Aortic smooth muscle cell (primary cell): ENCODE results near the genes PATE2 and ST3GAL4.

DNA sequence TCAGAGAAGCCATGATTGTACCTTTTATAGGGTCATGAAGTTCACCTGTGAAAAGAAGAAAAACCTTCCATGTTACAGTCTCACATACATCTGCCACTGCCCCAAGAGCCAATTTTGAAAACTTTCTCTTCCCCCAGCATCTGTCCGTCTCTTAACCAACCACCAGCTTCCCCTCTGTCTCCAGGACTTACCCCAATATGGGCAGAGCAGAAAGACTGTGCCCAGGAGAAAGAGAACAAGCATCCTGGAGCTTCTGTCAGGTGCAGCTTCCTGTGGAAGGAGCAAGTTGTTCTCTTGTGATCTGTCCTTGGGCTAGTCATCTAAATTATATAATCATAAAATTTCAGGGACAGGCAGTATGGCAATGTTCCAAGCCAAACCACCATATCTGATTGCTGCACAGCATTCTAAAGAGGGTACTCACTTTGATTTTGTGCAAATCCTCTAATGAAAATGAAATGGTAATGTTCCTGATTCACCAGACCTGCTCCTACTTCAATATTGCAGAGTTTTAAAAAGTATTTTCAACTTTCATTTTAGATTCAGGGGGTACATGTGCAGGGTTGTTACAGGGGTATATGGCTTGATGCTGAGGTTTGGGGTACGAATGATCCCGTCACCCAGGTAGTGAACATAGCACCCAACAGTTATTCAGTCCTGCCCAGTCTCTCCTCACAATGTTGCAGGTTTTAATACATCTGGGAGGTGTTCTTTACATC is at the start of gene PATE2:
Gene PATE2 (minus strand): TSS at position 298 of the 719 bp plus-strand sequence.
- RRBS, result no CpG with 5 or more reads among the region's 3 CpGs

DNA sequence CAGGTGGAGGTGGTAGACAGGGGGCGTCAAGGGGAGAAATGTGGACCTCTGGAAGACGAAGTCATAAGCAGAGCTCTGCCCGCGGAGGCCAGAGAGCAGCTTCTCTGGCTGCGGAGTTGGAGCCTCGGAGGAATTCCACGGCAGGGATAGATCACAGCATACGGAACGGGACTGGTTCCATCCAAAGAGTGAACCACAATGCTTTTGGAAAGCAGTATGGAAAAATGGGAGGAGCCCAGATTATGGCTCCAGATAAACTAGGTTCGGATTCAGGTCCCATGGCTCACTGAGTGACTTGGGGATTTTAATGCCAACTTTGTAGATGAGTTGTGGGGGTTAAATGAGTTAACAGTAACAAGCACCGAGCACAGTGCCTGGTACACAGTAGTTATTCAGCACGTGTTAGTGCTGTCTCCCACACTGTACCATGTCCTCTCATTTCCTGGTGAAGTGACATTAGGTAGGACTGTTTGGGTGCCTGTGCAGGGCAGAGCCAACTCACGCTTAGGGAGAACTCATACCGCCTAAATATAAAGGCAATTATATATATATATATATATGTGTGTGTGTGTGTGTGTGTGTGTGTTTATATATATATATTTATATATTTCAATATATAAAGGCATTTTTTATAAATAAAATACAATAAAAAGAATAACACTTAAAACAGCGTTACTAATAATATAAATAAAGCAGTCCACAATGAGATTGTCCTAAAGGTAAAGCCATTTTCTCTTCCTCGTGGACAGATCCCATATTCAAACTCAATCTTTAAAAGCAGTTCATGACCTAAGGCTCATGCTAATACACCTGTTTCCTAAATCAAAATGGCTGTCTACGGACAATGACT is 12.4 kb downstream of the VSIG10L2 start:
- RRBS, result no CpG with 5 or more reads among the region's 17 CpGs

- RRBS, result no CpG with 5 or more reads among the region's 4 CpGs
These were observed 52.5 kb upstream of the CDON start for GRCh38 chr11:126115138-126115551.

- RRBS, result 3% methylated on average over 50 of the region's 109 CpGs
These were observed at the start of gene ST3GAL4 for GRCh38 chr11:126355238-126356386. TSS of gene ST3GAL4 (plus strand) at chr11:126355686.

GRCh38 chr11:126392425-126393475 is 37.3 kb downstream of the ST3GAL4 start:
- RRBS, result no CpG with 5 or more reads among the region's 13 CpGs

DNA sequence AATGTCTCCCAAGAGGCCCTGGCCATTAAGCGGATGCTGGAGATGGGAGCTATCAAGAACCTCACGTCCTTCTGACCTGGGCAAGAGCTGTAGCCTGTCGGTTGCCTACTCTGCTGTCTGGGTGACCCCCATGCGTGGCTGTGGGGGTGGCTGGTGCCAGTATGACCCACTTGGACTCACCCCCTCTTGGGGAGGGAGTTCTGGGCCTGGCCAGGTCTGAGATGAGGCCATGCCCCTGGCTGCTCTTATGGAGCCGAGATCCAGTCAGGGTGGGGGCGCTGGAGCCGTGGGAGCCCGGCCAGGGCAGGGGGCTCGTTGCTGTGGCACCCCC is 58.5 kb downstream of the ST3GAL4 start:
- RRBS, result no CpG with 5 or more reads among the region's 9 CpGs

GRCh38 chr11:126431496-126432126 is 76.1 kb downstream of the ST3GAL4 start:
- RRBS, result no CpG with 5 or more reads among the region's 16 CpGs

GRCh38 chr11:126467881-126468485 is 112.5 kb downstream of the ST3GAL4 start:
- RRBS, result no CpG with 5 or more reads among the region's 10 CpGs

DNA sequence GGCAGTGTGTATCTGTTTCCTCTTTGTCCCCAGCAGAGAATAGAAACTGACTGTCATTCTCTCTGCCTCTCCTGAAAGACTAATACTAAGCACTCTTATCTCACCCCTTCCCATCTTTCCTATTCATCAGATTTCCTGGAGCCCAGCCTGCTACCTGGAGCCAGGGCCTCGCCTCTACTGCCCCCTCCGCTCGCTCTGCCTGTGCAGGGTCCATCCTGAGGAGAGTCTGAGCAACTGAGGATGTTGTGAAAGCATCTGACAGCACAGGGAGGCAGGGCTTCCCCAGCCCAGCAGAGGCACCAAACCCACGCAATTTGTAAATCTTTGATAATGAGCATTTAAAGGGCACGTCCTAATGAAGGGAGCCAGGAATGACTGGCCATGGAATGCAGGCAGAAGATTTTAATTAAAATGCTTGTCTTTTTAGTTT is 273.2 kb downstream of the ST3GAL4 start:
- RRBS, result no CpG with 5 or more reads among the region's 5 CpGs

DNA sequence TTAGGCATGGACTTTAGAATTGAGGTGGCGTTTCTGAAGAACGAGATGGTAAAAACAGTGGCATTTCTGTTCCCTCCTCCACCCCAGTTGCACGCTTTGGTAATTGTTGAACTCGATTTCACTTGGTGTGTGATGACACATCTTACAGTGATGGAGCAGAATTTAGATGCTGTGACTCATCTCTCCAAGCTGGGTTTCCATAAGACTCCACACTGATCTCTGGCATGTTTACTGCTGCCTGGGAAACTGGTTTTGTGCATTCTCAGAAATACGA is 82.8 kb downstream of the KIRREL3 start:
- RRBS, result no CpG with 5 or more reads among the region's 5 CpGs

GRCh38 chr11:128424146-128424646 is 163.2 kb downstream of the ETS1 start:
- RRBS, result no CpG with 5 or more reads among the region's 7 CpGs

GRCh38 chr11:128460149-128461188 is 126.9 kb downstream of the ETS1 start:
- RRBS, result no CpG with 5 or more reads among the region's 4 CpGs

DNA sequence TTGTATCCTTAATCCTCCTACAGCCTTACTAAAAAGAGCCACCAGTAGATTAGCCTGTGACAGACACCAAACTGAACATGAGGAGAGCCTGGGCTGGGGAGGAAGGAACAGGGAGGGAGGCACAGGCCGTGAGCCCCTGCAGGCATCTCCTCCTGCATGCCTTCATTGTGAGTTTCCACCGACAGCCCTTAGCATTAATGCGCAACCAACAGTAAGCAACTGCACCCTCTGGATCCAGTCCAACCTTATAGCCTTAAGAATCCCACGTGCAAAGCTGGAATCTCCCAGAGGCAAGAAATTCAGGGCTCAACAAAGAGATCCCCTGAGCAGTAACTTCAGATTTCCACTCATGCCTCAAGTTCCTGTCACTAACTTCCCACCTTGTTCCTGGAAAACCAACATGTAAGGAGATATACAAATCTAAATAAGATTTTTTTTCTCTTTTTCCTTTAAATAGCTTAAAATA is 84.6 kb downstream of the ETS1 start:
- RRBS, result no CpG with 5 or more reads among the region's 4 CpGs

DNA sequence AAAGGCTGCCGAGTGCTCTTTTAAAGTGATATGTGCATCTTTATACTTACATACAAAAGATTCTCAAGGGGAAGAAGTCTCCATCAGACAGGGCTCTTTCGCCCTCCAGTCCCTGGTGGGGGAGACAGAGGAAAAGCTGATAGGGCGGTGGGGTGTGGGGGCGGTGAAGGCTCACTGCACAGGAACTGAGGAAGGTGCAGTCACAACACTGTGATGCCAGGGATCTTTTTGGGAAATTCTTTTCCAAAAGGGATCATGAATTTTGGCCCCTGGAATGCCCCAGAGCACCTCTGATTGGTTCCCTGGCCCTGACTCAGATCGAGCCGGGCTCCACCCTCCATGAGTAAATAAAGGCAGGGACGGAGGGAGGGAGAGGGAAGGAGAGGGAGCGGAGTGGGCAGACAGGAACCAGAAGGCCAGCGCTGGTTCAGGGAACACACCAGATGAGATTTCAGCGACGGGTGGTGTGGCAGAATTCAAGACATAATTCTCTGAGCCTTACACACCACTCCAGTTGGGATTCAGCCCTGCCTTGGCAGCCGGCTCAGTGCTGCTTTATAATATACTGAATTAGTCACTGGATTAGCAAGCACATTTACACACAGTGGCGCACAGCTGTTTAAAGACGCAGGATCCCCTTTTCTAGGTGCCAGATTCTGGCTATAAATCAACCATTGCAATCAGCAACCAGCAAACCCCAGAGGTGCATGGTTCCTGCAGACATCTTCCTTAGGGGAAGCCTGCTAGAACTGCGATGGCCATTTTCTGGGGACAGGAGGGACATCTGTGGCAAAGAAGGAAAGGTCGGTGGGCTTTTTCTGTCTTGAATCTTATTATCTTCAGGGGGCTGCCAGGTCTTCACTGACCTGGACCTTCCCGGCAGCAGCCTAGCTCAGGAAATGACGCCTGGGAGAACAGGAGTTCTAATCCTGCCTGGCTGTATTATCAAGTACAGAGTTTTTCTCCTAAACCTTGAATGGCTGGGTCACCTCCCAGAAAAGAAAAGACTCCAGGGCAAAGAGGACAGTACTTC is 80.1 kb downstream of the ETS1 start:
- RRBS, result no CpG with 5 or more reads among the region's 18 CpGs

DNA sequence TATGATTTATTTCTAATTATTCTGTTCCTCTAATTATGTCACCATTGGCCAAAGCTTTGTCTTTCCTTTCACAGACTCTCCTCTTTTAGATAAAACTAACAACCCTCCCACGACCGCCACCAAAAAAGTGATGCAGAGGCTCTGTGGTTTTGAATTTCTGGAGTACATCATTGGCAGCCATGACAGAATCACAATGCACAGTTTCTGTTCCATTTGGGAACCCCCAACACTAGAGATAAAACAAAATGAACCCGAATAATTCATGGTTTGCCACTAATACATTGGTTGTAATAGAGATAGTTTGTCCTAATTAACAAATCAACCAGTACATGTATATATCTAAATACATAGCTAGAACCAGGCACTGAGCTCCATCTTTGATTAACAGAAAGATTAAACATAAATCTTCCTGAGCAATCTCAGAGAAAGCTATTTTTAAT is 64.3 kb downstream of the ETS1 start:
- RRBS, result no CpG with 5 or more reads among the region's 3 CpGs

GRCh38 chr11:128575990-128576614 is 11.3 kb downstream of the ETS1 start:
- RRBS, result no CpG with 5 or more reads among the region's 8 CpGs

- RRBS, result no CpG with 5 or more reads among the region's 10 CpGs
These were observed 1.9 kb upstream of the FLI1 start for GRCh38 chr11:128691926-128692327.

DNA sequence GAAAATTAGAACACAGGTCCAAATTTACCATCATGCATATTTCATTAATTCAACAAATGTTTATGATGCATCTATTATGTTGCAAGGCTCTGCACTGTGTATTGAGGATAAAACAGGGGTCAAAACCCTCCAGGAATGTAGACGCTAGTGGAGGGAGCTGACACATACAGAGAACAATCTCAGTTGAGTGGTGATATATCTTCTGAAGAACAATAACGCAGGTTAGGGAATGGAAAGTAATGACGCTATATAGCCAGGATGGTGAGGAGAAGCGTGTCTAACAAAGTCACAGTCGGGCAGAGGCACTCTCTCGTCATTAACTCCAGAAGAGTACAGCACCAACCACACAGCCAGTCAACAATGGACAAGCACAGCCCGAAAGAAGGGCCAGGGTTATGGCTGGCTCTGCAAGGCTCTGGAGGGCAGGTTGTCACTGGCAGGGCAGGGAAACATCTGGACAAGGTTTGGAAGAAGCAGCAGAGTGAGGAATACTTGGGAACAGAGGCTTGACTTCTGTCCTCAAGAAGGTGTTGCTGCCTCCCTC is 3.9 kb downstream of the FLI1 start:
- RRBS, result no CpG with 5 or more reads among the region's 7 CpGs

- RRBS, result no CpG with 5 or more reads among the region's 3 CpGs
These were observed 21.8 kb downstream of the FLI1 start for GRCh38 chr11:128715527-128716197.

DNA sequence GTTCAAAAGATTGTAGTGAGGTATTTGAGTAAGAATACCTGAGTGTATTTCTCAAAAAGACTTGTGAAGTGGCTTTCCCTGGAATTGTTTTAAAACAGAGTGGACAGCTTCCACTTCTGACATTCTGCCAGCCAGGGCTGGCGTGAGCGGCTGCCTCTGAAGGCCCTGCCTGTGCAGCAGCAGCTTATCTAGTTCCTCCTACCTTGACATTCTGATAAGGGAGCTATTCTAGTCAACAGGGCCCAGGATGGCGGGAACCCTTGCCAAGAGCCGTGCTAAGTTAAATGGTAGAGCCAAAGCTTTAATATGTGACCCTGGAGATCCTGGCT is 3.4 kb downstream of the KCNJ5 start:
- RRBS, result no CpG with 5 or more reads among the region's 4 CpGs